Skin of body (tissue), 2 donors: ENCODE measurements around a stretch of chr5.

DNA sequence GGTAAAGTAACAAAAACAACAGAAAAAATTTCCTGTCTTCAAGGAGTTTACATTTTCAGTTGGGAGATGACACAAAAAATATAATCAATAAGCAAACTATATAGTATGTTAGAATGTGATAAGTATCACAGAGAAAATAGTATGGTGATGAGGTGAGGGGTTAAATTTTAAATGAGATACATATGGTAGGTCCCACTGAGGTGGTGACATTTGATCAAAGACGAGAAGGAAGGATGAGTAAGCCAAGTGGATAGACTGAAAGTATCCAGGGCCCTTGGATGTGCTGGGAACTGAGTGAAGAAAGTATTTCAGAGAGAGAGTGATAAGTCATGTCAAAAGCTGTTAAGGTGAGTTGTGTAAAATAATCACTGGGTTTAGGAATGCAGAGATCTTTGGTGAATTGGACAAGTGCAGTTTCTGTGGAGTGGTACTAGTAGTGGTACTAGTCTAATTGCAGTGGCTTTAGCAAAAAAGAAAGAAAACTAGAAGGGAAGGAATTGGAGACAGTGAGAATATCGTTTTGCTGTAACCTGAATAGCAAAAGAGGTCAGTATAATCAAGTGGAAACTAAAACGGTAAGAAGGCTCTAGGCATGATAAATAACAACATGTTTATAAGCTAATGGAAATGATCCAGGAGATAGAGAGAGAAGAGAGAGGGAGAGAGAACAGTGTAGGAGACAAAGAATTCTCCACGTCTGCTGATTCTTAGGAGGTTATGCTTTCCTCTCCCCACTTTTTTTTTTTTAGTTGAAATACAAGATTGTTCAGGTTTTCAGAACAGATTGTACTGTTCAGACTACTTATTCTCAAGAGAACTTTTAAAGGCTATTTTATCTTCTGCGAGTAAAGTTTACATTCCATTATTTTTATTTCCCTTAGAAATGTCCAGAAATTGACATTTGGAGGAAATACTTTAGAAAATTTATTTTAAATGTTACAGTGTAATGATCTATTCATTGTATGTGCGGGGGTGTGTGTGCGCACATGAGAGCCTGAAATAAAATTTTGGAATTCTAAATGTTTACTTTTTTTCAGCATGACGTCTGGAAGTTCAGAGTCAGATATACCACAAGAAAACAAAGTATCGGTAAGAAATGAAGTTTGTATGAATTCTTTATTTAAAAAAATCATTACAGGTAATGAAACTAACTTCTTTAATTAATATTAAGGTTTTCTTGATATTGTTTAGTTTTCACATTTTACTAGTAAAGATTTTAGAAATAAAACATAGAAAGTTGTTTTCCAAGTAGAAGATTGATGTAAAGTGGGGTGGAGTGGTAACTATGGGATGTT lies 3.9 kb downstream of the CCDC192 start:
- RAMPAGE, long total RNA = no peak

GRCh38 chr5:127848012-127848720 lies 145.0 kb downstream of the CCDC192 start:
- RAMPAGE, long total RNA = no peak

- RAMPAGE, long total RNA = no peak
Measured at GRCh38 chr5:128017503-128018182, 65.9 kb upstream of the SLC12A2 start.

DNA sequence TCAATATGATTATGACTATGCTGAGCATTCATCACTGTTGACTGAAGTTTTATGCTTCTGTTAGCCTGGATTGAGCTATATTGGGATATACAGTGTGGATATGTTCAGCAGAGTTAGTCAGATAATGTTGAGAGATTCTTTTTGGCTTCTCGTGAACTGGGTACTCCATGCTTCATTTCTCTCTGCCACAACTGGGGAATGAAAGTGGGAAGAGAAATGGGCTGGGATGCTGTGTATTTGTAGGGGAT lies 32.3 kb downstream of the SLC12A2 start:
- RAMPAGE, long total RNA = no peak

DNA sequence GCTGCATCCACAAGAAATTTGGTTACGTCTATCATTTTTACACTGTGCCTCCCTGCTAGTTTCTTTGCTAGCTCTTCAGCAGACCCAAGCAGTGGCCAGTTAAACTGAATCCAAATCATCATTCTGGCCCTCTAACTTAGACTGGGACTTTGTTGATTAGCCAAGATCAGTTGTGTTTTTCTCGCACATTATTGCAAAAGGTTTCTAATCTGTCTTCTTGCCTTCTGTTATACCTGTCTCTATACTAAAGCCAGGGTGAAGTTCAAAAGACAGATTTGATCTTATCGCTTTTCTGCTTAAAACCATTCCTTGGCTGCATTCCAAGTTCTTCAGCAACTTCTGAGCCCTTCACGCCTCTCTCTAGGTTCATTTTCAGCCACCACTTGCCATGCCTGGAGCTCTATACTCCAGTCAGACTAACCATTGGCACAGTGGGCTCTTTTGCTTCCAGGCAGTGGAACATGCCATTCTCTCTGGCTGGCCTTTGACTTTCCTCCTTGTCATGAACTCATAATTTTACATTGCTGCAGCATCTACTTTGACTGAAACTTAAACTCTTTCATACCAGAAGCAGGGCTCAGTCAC lies 114.3 kb downstream of the SLC12A2 start:
- RAMPAGE, long total RNA = no peak

- RAMPAGE, long total RNA = no peak
Measured at GRCh38 chr5:128272052-128272516, 188.5 kb downstream of the SLC12A2 start.

- RAMPAGE, long total RNA = no peak
Measured at GRCh38 chr5:128966115-128966671, 905 bp downstream of the SLC27A6 start.

GRCh38 chr5:131209336-131210528 lies 39.0 kb downstream of the LYRM7 start:
- RAMPAGE, long total RNA = no peak

DNA sequence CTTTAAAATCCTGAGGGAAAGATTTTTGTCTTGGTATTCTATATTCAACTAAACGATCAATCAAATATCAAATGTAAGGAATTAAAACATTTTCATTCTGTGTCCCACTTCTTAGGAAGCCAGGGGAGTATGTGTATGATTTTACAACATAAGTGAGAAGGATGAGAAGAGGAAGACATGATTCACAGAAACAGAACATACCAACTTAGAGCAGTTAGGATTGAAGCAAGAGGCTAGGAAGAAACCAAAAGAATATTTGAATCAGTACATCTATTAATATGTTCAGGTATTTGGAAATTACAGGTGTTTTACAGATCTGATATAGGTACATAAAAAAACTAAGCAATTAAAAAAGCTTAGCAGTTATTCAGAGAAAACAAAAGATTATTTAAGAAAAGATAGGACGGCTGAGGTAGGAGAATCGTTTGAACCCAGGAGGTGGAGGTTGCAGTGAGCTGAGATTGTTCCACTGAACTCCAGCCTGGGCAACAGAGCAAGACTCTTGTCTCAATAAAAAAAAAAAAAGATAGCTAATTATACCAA lies 77.6 kb downstream of the CDC42SE2 start:
- RAMPAGE, long total RNA = no peak

DNA sequence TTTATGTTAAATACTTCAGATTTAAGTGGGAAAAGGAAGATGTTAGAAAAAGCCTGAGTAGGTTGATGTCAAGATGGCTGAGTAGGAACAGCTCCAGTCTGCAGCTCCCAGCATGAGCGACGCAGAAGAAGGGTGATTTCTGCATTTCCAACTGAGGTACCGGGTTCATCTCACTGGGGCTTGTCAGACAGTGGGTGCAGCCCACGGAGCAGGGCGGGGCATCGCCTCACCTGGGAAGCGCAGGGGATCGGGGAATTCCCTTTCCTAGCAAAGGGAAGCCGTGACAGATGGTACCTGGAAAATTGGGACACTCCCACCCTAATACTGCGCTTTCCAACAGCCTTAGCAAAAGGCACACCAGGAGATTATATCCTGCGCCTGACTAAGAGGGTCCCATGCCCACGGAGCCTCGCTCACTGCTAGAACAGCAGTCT lies 80.1 kb downstream of the CDC42SE2 start:
- RAMPAGE, long total RNA = no peak

- RAMPAGE, long total RNA = no peak
Measured at GRCh38 chr5:131344655-131345068, 80.8 kb downstream of the CDC42SE2 start.

DNA sequence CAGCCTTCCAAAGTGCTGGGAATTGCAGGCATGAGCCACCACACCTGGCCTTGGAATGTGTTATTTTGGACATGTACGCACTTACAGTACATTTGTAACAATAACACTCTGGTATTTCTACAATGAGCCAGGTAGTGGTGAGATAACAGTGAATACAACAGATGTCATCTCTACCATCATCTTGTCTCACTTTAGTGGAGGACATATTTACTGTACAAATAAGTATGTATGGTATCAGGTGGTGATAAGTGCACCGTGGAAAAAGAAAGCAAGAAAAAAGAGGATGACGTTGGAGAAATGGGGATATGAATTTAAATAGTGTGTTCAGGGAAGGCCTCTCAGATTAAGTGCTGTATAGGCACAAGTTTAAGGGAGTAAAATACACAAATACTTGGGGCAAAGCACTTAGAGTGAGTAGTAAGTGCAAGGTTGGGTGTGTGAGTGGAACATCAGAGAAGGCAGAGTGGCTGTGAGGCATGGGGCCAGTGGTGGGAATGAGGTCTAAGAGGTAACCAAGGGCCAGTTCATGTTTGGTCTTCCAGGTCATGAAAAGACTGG lies 100.2 kb downstream of the CDC42SE2 start:
- RAMPAGE, long total RNA = no peak

- RAMPAGE, long total RNA = no peak
Measured at GRCh38 chr5:131640044-131640821, 5.2 kb upstream of the RAPGEF6 start.

DNA sequence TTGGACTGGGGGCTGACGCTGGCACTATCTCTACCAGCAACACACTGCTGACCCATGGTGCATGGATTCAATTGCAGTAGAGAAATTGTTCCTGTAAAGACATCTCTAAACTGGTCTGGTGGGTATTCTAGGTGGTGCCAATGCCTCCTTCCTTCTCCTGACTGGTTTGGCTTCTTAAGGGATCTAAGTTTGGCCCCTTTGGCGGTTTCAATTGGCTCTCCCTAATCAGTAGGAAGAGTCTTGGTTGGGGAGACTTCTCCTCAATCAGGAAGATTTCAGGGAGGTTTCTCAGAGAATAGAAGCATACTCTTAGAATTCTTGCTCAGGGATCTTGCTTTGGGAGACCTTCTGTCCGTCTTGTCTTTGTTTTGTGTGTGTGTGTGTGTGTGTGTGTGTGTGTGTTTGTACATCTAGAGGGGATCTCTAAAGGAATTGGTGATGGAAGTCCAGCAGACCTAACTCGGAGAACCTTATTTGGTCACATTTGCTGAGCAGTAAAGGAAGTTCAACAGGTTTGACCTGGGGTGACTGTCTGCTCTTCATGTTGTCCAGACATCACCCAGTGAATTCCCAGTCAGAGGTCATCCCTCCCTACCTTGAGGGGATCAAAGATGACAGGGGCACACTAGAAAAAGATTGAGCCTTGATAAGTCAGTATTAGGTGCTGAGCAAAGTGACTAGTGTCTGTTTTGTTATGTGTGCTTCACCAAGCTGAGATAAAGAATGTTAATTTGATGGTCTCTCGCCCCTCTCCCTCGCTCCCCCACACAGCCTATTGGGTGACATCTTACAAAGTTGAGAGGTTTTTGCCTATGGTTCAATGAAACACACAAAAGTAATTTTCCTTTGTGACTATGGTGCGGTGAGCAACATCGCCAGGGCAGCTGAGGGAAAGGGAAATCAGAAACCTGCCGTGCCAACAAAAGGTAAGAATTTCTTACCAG lies 26.1 kb upstream of the RAPGEF6 start:
- RAMPAGE, long total RNA = no peak

DNA sequence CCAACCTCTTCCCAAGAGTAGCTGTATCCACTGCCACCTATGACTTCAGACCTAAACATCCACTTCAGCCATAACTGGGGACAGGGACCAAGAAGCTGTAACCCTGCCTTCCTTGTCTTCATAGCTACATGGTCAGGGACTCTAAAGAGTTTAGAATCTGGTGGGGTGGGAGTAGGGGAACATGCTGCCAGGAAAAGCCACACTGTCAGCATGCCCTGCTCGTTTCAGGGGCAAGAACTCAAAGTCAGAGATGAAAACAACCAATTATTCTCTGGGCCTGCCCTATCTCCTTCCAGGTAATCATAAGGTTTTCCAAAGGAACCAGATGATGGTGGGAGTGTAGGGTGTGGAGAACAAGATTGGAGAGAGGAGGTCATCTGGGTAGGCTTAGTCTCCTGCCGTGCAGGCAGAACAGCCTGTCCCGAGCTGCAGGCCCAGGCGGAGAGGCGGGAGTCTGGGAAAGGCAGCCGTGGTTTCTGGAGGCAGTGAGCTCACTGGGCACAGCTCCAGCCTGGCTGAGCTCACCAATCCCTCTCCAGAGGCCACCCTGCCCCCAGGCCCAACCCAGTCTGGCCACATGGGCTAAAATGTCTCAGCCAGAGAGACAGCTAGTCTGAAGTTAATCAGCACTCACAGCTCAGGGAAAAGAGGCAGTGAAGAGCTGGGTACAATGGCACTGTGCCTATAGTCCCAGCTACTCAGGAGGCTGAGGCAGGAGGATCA lies 12.5 kb downstream of the P4HA2 start:
- RAMPAGE, long total RNA = no peak

GRCh38 chr5:132268034-132268616 lies 10.6 kb downstream of the PDLIM4 start:
- RAMPAGE, long total RNA = no peak

DNA sequence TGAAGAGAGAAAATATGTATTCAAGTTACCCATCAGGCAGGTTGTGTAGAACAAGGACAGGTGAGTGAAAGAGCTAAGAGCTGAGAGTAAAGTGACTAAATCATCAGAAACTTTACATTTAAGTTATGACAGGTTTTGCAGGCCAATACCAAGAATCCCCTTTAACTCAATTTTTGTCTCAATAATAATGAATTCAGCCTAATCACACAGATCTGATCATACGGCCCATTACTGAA lies 42.3 kb downstream of the SLC22A5 start:
- RAMPAGE, long total RNA = no peak

DNA sequence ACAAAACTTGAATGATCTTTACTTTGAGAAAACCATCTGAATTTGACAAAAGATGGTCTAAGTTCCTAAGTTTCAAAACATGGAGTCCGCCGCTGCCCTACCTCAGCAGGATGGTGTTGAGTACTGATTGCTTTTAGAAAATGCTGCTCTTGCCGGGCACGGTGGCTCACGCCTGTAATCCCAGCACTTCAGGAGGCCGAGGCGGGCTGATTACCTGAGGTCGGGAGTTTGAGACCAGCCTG lies 42.5 kb downstream of the SLC22A5 start:
- RAMPAGE, long total RNA = no peak

DNA sequence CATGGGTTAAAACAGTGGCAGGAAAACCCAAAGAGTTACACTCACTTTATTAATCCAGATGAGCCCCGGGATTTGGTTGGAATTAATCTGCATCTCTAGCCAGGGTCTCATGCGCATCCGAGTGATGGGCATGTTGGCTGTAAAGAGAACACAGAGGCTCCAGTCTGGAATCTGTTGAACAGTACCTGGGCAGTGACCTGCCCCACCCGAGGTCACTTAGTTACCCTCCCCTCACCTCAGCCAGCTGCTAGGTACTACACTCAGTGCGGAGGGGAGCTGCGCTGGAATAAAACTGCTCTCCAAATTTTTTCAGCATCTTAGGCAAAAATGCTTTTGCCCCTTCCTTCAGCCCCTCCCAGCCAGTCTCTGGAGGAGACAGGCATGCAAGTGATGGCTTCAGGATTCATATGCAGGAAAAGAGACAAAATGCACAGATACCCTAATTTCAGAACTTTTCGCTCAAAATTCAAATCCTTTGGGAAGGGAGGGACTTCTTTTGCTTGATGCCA lies 1.2 kb downstream of the IRF1 start:
- RAMPAGE, long total RNA = no peak

DNA sequence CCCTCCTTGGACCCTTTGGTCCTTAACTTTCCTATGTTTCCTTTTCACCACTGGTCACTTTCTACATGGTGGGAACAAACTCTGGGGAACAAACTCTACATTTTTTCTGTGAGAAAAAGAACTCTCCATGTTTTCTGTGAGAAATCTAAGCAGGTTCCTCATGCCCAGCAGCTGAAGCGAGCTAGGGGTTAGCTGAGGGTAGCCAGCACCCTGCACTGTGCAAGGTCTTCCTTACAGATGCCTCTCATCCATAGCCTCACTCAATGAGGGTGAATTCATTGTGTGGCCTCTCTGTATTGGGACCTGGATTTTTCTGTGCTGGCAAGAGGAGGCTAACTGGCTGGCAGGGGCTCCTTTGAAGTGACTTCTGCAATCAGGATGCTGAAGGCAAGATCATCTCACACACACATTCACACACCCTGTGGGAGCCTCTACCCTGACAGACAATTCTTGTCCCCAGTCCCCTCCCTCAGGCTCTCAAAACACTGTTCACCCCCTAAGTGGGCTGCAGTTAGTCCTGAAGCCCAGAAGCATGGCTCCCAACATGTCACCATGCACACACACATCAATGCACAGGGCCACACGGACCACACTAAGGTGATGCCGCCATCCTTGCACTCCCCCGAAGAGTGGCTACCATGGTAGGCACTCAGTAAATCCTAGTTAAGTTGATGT lies 3.6 kb upstream of the IRF1 start:
- RAMPAGE, long total RNA = no peak